ENCODE measurements around a stretch of chr4.

DNA sequence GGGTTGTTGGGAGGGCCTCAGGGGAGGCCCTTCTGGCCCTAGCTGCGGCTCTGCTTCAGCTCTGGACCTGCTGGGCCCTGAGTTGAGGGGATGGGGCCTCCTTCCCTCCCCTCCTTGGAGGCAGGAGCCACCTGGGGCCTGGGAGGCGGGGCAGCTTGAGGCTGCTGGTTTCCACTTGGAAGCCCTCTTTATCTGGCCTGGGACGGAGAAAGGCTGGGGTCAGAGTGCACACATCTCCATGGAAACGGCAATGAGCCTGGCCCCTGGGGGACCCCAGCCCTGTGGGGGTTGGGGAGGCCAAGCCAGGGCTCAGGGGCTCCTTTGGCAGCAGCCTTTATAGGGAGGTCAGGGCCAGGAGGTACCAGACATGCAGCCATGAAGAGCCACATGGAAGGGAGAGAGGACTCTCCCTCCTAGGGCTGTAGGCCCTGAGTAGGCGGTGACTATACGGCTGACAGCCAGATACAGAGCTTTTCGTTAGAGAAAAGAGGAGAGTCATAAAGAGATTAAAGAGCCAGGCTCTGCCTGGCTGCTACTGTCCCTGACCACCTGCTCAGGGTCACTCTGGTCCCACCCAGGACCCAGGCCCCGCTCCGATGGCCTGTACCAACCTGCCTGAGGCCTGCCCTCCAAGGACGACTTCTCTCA lies 6.9 kb upstream of the NSD2 start:
- PRO-cap, 2 experiments, result no peak in any of the 2 experiments

DNA sequence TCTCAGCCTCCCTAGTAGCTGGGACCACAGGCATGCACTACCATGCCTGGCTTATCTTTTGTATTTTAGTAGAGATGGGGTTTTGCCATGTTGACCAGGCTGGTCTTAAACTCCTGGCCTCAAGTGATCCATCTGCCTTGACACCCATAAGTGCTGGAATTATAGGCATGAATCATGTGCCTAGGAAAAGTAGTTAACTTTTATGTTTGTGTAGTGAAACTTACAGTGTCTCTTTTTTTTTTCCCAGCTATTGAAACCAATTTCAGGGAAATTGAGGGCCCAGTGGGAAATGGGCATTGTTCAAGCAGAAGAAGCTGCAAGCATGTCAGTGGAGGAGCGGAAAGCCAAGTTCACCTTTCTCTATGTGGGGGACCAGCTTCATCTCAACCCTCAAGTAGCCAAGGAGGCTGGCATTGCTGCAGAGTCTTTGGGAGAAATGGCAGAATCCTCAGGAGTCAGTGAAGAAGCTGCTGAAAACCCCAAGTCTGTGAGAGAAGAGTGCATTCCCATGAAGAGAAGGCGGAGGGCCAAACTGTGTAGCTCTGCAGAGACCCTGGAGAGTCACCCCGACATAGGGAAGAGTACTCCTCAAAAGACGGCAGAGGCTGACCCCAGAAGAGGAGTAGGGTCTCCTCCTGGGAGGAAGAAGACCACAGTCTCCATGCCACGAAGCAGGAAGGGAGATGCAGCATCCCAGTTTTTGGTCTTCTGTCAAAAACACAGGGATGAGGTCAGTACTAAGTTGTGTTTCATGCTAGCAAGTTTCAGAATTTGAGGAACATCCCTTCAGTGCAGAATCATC lies 46.9 kb downstream of the NSD2 start:
- PRO-cap, 2 experiments, result no peak in any of the 2 experiments

DNA sequence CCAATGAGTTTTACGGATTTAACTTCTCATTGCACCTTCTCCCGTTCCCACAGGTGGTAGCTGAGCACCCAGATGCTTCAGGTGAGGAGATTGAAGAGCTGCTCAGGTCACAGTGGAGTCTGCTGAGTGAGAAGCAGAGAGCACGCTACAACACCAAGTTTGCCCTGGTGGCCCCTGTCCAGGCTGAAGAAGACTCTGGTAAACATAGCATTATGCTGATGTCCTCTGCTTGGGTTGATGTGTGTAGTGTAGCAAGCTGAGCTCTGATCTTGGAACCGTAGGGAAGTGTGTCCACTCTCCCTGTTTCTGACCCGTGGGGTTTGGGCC lies 59.3 kb downstream of the NSD2 start:
- PRO-cap, 2 experiments, result no peak in any of the 2 experiments

- PRO-cap, 2 experiments, result no peak in any of the 2 experiments
Observed at GRCh38 chr4:1959432-1959740, 49.4 kb downstream of the NELFA start.

DNA sequence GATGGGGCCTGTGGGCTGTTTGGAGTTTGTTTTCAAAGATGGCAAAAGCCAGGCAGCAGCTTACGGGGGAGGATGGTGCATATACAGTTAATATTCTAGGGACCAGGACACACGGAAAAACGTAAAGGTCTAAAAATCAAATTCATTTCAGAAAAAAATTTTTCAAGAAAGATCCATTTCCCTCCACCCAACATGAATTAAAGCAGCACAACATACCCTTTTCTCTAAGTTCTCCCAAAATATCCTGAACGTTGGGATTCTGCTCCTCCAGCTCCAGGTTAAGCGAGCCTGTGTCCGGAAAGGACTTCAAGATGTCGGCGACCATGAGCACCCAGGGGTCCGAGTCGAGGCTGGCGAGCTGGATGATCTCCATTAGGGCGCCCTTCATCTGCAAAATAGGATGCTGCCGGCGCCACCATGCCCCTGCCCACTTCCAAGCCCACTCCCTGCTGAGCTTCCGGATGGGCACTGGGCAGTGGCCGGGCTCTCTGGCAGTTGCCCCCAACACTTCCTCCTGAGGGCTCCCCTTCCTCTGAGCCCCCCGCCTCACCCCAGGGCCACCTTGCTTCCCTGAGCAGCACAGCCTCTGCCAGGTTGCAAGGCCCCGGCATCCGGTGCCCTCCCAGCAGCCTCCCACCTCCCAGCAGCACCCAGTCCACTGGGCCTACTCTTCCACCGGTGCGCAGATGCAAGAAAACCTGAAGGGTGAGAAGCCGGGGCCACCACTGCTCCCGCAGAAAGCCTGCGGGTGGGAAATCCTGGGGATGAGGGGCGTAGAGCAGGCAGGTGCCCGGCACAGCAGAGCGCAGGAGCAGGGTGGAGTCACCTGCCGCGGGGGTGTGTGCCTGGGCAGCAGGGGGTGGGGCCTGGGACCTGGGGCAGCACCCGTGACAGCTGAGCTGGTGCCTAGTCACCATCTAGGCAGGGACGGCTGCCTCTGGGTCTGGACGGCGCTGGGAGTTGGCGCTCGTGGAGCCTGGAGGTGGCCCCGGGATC lies 17.1 kb downstream of the NELFA start:
- PRO-cap, 2 experiments, result peak in 1 of 2 experiments; most common minus-strand start position 654 of the sequence (in 1)

- PRO-cap, 2 experiments, result no peak in any of the 2 experiments
Observed at GRCh38 chr4:2290793-2291214, 28.9 kb upstream of the MXD4 start.

DNA sequence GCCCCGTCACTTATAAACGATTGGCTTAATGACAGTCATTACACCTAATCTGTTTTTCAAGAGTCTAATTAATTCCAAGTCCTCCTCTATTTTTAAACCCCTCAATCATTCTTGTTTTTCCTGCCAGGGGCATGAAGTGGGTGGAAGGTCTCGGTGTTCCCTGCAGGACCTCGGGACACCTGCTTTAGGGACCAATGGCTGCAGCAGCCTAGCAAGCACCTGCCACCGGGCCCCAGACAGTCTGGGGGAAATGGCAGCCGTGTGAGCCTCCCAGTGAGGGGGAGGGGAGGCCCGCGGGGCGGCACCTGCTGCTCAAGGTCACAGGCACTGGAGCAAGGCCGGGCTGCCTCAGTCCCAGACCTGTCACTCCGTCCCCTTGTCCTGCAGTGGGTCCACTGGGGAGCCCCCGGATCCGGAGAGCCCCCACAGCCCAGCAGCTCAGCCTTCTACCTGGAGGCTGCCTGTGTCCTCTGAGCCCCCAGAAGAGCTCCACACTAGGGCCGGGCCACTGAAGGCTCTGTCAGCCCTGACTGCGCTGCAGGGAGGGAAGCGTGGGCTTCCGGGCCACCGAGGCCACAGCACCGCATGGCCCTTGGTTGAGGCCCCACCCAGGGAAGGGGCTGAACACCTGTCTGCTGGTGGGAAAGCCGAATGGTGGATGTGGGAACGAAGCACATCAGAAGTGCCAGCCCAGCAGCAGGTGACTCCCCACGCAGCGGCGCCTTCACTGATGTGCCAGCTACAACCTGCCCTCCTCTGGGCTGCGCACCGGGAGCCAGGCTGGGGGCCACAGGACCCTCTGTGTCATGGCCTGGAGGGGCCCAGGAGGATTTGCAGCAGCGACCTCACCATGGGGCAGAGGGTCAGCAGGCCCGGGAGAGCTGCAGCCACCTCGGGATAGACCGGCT lies 34.8 kb upstream of the MXD4 start:
- PRO-cap, 2 experiments, result no peak in any of the 2 experiments

- PRO-cap, 2 experiments, result no peak in any of the 2 experiments
Observed at GRCh38 chr4:2478256-2479012, 9.5 kb downstream of the RNF4 start.

- PRO-cap, 2 experiments, result no peak in any of the 2 experiments
Observed at GRCh38 chr4:2662776-2663297, 93.3 kb downstream of the TNIP2 start.

- PRO-cap, 2 experiments, result peak in 1 of 2 experiments; most common plus-strand start chr4:2791087 (in 1); most common minus-strand start chr4:2791044 (in 1)
Observed at GRCh38 chr4:2790911-2791146, 2.1 kb upstream of the SH3BP2 start.

- PRO-cap, 2 experiments, result peak in 2 of 2 experiments; most common plus-strand start chr4:2793748 (in 2); most common minus-strand start chr4:2793694 (in 2)
Observed at GRCh38 chr4:2793421-2794151, 701 bp downstream of the SH3BP2 start.

- PRO-cap, 2 experiments, result peak in 2 of 2 experiments; most common plus-strand start chr4:2800879 (in 1); most common minus-strand start chr4:2801004 (in 2)
Observed at GRCh38 chr4:2800765-2801832, 8.2 kb downstream of the SH3BP2 start.

- PRO-cap, 2 experiments, result peak in 1 of 2 experiments; most common plus-strand start chr4:2806099 (in 1)
Observed at GRCh38 chr4:2805509-2806166, 12.8 kb downstream of the SH3BP2 start.

- PRO-cap, 2 experiments, result peak in 1 of 2 experiments; most common plus-strand start chr4:2823172 (in 1)
Observed at GRCh38 chr4:2822856-2823309, 20.8 kb upstream of the ADD1 start.

GRCh38 chr4:2893842-2894138 lies 40.8 kb downstream of the MFSD10 start:
- PRO-cap, 2 experiments, result no peak in any of the 2 experiments

- PRO-cap, 2 experiments, result no peak in any of the 2 experiments
Observed at GRCh38 chr4:2904495-2905070, 30.0 kb downstream of the MFSD10 start.

- PRO-cap, 2 experiments, result peak in 2 of 2 experiments; most common plus-strand start chr4:3075324 (in 2); most common minus-strand start chr4:3075207 (in 2)
Observed at GRCh38 chr4:3074795-3075837, 635 bp downstream of the HTT start.

DNA sequence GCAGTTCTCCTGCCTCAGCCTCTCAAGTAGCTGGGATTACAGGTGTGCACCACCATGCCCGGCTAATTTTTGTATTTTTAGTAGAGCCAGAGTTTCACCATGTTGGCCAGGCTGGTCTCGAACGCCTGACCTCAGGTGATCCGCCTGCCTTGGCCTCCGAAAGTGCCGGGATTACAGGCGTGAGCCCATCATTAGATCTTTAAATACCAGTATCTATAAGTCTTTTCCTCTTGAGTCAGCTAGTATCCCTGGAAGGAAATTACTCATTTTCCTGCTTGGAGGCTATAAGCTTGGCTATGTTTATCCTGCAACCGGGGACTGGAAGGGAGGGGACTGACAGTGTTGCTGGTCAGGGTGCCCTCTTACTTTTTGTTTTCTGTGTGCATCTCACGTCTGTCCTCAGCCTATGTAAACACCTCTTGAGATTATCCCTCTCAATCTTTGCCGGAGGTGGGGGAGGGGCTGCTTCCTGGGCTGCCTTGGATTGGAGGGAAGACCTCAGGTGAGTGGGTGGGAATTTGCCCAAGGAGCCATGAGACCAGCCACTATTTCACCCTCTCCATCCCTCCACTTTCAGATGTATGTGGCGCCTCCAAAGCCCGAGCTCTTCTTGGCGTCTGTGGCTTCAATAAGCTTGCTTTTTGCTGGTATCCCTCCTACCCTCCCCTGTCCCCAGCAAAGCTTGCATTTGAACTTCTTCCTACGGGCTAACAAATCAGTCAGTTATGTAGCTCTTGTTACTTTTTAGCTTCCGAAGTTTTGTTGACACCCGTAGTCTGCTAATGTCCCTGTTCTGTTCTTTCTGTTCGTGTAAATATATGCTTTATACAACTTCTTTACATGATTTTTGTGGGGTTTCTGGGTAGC lies 37.0 kb downstream of the HTT start:
- PRO-cap, 2 experiments, result peak in 1 of 2 experiments; most common plus-strand start position 317 of the sequence (in 1)

GRCh38 chr4:3134167-3134877 lies 59.8 kb downstream of the HTT start:
- PRO-cap, 2 experiments, result no peak in any of the 2 experiments

DNA sequence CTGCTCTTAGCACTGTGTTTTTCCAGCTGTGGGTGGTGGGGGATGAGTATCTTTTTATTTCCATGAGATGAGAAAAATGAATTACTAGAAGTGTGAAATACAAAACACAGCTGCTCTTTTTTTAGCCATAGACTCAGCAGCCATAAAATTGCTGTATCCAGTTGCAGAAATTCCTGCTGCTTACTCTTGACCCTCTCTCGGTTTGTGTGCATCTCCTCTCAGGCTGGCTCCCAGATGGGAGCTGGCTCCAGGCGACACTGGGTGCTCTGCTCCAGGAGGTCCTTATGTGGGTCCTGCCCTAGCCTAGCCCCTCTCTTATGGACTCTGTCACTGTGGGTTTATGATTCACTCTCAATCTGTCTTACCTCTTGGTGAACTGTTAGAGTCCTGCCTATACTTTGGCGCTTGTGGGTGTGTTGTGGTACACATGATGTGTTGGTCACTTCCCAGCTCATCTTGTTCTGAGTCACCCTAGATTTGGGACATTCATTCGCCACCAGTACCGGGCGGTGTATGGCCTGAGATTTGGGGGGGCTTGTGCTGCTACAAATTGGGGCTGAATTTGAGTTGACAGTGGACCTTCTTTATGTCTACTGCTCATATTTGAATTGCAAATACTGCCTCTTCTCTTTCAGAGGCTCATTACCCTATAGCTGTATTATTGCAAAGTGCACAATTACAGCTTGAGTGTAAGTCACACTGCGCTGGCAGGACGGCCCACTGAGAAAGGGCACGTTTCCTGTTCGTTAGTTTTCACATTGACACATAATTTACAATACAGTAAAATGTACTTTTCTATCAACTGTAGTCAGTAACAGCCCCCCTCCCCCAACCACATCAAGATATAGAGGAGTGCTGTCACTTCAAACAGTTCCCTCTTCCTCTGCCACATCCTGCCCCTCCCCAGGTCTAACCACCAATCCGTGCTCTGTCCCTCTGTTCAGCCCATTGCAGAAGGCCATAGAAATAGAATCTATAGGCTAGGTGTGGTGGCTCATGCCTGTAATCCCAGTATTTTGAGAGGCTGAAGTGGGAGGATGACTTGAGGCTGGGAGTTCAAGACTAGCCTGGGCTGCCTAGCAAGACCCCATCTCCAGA lies 46.9 kb upstream of the MSANTD1 start:
- PRO-cap, 2 experiments, result peak in 2 of 2 experiments; most common plus-strand start position 519 of the sequence (in 2); most common minus-strand start position 259 of the sequence (in 2)

All from monocyte (primary cell).